T47D (cell line): ENCODE measurements around a stretch of chr2.

DNA sequence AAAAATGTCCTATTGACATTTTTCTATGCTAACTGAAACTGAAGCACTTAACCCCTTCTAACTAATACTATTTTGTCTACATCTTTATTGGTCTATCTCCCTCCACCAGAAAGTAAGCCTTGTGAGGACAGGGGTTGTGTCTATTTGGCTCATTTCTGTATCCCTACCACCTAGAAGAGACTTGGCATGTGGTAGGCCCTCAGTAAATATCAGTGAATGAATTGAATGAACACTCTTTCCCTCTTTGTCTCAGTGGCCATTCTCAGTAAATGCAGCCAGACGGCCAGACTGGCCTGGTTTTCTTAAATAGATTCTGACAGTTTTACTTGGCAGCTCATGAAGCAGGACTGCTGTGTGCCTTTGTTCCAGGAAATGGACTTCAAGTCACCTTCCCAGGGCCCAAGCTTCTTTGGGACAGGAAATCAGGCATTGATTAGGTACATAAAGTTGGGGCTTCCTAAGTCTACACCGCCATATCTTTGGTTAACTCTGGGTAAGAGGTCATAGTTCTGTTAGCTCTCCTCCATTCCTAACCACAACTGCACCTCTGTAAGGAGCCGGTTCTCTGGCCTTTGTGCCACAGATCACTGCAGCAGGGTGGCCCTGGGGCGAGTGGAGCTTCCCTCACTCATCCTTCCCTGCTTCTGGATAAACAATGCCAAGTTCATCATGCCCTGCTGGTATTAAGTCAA, 122.3 kb upstream of the XPO1 start:
- RRBS, result no CpG with 5 or more reads among the region's 4 CpGs

- RRBS, result no CpG with 5 or more reads among the region's 5 CpGs
Measured at GRCh38 chr2:61714166-61714675, 139.6 kb downstream of the FAM161A start.

- RRBS, result no CpG with 5 or more reads among the region's 4 CpGs
Measured at GRCh38 chr2:61775840-61776405, 77.9 kb downstream of the FAM161A start.

GRCh38 chr2:61855304-61855758, 1.5 kb upstream of the FAM161A start:
- RRBS, result no CpG with 5 or more reads among the region's 9 CpGs

GRCh38 chr2:62146183-62146531, 49.8 kb upstream of the B3GNT2 start:
- RRBS, result no CpG with 5 or more reads among the region's 5 CpGs

GRCh38 chr2:62189800-62190227, 6.1 kb upstream of the B3GNT2 start:
- RRBS, result no CpG with 5 or more reads among the region's 3 CpGs

DNA sequence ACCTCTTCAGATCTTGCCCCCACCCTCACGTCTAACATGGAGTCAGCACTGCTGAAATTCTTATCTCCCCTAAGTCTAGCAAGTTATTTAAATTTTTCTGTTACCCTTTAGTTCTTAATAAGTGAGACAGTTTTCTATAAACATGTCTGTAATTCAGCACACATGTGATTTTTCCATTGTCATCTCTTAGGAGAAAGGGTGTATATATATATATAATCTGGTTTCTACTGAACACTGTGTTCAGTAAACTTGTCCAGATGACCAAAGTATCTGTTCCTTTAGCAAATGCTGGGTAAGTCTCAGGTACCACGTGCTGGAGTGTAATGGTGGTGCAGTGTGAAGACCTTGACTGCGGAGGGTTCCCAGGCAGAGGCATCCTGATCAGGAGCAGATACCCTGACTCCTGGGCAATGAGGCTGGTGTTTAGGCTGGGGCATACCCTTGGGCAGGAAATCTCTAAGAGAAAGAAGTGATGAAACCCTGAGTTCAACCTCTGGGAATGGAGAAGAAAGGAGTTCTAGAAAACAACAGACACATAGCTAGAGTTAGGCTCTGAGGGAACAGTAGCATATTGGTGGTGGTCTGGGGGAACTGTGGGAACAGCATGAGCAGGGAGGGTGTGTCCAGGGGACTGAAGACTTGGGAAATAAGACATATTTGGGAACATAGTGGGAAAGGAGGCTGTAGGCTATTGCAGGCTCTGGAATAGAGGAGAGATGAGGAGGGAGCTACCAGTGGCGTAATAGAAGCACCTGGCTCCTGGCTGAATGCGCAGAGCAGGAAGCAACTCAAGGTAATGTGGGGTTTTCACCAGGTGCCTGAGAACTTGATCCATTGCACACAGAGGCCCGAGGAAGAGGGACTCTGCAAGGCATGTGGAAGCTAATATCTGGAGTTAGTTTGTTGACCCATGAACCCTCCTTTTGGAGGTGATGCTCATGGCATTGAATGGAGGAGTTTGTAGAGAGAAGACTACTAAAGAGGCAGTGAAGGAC, 18.0 kb downstream of the B3GNT2 start:
- RRBS, result no CpG with 5 or more reads among the region's 6 CpGs

DNA sequence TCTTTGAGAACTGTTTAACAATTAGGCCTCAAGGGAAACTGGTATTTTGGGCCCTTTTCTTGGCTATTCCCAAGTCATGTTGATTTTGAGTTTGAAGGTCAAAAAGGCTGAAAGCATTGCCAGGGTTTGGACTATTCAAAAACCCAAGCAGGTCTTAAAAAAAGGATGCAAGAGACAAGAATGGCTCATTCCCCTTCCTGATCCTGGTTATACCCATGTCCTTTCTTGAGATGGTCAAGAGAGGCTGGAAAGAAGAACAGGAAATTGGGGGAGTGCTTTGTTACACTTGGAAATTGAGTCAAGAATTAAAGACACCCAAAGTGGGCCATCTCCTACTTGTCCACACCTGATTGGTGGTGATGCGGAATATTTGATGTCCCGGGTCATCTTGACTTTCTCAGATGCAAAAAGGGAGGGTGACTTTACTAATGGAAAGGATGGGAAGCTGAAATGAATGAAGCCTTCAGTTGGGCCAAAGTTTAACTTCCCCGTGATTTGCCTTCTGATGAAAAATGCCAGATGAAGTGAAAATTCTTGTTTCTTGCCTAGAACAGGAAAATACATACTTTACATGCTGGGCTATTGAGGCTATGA, 30.1 kb downstream of the B3GNT2 start:
- RRBS, result no CpG with 5 or more reads among the region's 3 CpGs

DNA sequence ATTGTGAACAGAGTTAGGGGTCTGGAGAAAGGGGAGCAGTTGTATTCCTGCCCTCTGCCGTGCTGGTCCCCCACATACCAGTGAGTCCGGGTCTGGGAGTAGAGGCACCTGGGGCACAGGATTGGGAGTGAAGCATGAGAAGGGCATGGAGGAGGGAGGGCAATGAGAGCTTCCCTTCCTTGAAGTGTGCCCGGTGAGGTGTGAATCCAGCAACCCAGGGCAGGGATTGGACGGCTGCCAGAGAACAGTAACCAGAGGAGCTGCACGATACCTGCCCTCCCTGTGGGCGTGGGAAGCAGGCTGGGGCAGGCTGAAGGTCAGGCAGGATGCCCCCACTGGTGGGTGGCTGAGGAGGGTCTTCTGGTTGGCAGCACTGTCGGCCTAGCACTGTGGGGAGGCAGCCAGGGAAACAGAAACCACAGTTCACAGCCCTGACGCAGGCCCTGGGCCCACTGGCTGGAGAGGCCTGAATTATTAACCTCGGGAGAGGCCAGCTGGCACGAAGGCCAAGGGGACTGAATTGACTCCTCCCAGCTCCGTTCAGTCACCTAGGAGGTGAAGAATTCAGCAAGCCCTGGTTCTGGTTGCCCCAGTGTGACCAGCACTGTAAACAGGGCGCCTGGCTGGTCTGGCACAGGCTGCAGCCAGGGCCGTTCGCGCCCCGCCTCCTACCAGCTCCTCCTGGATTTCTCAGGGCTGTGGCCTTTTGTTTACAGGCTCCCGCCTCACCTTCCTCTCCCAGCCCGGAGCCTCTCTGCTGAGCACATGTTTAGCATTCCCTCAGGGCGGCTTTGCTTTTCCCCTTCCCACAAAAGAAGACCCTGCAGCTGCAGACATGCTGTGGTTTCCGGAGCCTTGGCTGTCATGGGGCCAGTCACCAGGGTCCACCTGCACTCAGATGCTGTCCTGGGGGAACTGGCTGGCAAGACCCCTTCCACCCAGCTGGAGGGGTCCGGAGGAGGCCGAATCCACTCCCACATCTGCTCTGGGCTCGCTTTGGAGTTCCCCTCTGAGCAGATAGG, 97.7 kb downstream of the B3GNT2 start:
- RRBS, result 25% methylated on average over 5 of the region's 23 CpGs

- RRBS, result no CpG with 5 or more reads among the region's 15 CpGs
Measured at GRCh38 chr2:62309786-62310270, 113.9 kb downstream of the B3GNT2 start.

GRCh38 chr2:62415117-62415489, 90.9 kb downstream of the TMEM17 start:
- RRBS, result no CpG with 5 or more reads among the region's 4 CpGs

GRCh38 chr2:62450436-62451447, 55.3 kb downstream of the TMEM17 start:
- RRBS, result no CpG with 5 or more reads among the region's 14 CpGs

DNA sequence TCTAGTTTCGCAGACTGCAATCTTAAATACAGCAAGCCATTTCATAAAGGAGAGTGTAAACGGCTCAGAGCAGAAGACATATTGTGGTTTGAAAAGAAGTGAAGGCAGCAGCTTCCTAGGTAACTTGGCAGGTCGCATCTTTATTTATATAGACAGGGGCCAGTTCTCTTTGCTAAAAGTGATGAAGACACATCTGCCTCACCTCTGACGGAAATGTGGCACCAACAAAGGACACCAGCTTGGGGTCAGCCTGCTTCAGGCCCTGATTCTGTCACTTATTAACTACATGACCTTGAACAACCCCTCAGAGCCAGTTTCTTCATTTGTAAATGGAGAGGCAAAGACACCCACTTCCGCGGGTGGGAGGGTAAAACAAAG, 63.9 kb upstream of the TMEM17 start:
- RRBS, result no CpG with 5 or more reads among the region's 6 CpGs

DNA sequence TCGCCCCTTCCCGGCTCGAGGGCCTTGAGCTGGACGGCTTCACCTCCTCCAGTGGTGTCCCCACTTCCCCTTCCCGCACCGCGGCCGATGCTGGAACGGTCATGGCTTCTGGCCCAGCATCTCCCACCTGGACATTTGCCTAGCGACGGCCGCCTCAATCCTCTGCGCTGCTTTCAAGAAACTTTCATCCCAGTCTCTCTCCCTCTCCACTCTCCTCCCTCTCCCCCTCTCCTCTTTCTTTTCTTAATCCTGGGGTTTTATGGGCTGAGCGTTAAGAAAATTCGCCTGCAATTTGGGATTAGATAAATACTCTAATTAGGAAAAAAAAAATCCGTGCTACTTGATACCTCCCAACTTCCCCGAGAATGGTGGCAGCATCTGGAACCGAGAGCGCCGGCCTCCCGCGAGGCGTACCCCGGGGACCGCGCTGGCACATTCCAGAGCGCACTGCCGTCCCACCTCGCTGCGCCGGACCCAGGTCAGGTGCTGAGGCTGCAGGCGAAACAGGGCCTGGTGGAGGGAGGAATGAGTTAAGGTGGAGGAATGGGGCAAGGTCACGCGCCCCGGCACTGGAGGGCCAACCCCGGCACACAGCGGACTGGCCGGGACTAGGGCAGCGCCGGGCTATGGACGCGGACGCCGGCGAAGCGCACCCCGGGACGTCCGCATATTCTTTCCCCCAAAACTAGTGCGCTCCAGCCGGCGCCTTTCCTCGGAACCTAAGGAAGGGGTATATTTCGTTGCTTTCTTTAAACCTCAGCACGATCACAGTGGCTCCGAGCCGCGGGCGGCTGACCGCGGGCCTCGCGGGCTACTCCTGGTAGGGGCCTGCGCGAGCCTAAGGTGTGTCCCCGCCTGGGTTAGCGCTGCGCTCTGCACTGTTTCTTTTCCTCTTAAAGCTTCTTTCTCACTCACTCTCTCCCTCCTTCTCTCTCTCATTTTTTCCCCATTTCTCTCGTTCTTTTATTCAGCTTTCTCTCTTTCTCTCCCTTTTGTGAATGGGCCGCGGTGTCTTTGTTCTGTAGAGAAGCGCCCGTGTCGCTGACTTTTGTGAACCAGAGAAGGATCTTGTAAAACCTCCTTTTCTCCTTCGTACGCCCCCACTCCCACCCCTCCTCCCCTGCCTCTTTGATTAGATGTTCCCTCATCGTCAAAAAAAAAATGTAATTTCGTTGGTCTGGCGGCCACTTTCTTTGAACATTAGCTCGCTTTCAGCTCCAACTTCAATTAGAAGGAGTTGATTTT, 2.2 kb upstream of the OTX1 start:
- RRBS, result 97% methylated on average over 14 of the region's 80 CpGs

DNA sequence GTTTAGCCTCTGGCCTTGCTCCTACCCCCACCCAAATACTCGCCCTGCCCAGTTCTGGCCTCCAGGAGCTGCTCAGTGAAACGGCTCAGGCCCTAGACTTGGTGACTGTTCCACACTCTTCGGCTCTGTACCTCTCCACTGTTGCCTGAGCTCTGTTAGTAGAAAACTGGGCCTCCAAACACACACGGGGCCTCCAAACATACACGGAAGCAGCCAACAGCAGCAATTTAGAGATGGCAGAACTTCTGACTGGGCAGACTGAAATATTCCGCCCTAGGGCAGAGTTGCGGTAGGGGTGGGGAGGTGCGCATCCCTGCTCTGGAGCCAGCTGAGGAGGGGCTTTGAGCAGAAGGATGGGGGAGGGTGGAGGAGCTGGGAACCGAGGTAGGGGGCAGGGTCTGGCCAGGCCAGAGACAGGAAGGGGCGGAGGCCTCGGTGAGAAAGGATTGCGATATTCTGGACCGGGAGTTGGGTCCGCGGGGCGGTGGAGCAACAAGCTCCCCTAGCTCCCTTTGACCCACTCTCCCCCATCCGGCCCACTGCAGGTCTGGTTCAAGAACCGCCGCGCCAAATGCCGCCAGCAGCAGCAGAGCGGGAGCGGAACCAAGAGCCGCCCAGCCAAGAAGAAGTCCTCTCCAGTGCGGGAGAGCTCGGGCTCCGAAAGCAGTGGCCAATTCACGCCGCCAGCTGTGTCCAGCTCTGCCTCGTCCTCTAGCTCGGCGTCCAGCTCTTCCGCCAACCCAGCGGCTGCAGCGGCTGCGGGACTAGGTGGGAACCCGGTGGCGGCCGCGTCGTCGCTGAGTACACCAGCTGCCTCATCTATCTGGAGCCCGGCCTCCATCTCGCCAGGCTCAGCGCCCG, 4.6 kb downstream of the OTX1 start:
- RRBS, result 94% methylated on average over 15 of the region's 46 CpGs

DNA sequence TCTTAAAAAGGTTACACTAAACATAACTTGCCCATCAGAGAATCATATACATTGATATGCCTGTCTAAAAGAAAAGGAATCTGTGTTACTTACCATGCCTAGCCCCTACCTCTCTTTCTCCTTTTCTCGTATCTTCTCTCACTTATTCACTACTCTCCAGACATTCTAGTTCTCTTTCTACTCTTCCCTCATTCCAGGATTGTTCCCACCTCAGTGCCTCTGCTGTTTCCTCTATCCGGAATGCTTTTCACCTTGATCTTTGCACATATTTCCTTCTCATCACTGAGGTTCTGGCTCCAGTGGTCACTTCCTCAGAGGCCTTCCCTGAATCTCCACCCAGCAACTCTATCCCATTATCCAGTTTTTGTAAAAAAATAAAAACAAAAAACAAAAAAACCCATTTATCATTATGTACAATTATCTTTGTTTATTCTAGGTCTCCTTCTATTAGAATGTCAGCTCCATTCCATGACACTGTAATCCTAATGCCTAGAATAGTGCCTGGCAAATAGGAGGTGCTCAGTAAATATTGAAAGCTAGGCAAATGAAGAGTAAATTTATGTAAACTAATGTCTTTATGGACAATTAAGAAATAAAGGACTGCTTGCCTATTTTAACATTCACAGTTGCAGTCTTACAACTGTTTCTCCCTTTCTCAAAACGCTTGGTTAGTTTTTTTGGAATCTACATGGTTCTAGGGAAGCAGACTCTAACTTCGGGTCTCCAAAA, 84.8 kb downstream of the VPS54 start:
- RRBS, result no CpG with 5 or more reads among the region's 4 CpGs

- RRBS, result no CpG with 5 or more reads among the region's 5 CpGs
Measured at GRCh38 chr2:63949928-63950442, 69.2 kb downstream of the VPS54 start.

GRCh38 chr2:63989225-63989857, 29.9 kb downstream of the VPS54 start:
- RRBS, result no CpG with 5 or more reads among the region's 14 CpGs

- RRBS, result no CpG with 5 or more reads among the region's 1 CpG
Measured at GRCh38 chr2:64052381-64052878, 33.2 kb upstream of the VPS54 start.